Temporal lobe (tissue), 2 donors: ENCODE measurements around the genes CROCC and PADI1.

- RAMPAGE, long total RNA = no peak
Observed at GRCh38 chr1:16396627-16397569, 29.9 kb downstream of the SZRD1 start.

DNA sequence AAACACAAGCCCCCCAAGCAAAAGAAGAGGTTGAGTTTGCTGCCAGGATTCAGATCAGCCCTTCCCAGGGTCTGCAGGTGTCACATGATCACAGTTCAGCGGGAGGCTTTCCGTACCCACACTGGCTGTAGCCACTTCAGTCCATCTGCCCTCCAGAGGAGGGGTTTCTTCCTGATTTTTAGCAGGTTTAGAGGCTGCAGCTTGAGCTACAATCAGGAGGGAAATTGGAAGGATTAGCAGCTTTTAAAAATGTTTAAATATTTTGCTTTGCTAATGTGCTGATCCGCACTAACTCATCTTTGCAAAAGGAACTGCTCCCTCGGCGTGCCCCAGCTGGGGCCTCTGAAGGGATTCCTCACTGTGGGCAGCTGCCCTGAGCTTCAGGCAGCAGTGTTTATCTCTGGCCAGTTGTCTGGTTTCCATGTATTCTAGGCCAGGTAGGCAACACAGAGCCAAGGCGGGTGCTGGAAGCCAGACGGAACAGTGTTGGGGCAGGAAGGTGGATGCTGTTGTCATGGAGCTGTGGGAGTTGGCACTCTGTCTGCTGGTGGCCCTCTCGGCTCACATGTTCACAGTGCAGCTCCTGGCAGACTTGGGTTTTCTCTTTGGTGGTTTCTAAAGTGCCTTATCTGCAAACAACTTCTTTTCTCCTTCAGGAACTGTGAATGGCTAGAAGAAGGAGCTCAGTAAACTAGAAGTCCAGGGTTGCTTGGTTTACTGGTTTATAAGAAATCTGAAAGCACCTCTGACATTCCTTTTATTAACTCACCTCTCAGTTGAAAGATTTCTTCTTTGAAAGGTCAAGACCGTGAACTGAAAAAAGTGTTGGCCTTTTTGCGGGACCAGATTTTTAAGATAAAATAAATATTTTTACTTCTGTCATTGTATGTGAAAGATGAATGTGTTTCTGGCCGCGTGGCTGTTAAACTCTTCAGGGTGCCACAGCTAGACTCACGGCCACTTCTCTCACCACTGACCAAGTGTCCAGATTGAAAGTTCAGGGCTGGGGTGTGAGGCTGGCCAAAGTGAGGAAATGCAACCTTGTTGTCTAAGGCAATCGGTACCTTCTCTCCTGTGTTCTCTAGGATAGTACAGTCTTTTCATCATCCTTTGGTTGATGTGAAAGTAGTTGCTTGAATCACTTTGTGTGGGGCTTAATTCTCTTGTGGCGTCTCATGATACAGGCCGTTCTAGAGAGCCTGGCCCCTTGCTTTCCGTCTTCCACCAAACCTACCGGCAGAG lies 19.1 kb downstream of the NECAP2 start:
- RAMPAGE, long total RNA = no peak

GRCh38 chr1:16498926-16499627 lies 58.6 kb downstream of the NECAP2 start:
- RAMPAGE, long total RNA = no peak

GRCh38 chr1:16513122-16513948 lies 72.8 kb downstream of the NECAP2 start:
- RAMPAGE, long total RNA = no peak

DNA sequence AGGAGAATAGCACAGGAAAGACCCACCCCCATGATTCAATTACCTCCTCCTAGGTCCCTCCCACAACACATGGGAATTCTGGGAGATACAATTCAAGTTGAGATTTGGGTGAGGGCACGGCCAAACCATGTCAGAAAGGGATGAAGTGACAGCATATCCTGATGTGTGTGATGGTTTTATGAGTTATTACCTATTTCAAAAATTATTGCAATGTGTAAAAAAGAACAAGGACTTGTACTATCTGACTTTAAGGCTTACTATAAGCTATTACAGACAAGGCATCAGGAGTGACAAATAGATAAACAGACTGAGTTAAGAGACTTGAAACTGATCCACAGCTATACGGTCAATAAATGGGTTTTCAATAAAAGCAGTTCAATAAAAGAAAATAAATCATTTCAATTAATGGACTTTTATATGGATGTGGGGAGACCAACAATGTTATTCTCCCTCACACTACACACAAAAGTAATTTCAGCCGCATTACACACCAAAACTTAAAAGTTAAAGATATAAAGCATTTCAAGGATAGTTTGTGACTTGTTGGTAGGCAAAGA lies 97.3 kb downstream of the NECAP2 start:
- RAMPAGE, long total RNA = no peak

DNA sequence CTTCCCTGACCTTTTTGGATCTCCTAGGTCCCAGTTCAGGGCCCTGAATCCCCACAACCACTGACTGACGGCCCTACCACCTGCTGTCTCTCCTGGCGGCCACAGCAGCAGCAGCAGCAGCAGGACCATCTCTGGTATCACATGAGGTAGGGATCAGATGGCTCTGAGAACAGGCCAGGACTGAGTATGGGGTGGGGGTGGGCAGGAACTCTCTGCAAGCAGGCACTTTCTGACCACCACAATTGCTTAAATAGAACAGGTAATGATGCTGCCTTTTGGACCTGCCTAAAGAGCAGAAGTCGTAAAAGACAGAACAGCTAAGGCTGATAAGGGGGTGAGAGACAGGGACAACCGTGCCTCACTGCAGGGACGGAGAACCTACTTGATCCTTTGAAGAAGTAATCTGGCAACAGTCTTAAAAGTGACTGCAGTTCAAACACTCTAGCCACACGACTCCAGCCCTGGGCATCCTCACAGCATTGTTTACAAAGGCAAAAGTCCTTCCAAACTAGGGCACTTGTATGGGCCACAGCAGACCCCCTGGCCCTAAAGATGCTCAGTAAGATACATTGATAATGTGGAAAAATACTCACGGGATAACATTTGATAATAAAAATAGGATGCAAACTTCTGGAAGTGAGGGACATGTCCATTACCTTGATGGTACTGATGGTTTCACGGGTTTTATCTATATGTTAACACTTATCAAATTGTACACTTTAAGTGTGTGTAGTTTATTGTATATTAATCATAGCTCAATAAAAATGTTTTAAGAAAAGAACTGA lies 198.9 kb downstream of the NECAP2 start:
- RAMPAGE, long total RNA = no peak

- RAMPAGE, long total RNA = no peak
Observed at GRCh38 chr1:16643932-16644468, 203.5 kb downstream of the NECAP2 start.

- RAMPAGE, long total RNA = no peak
Observed at GRCh38 chr1:16645356-16645943, 204.9 kb downstream of the NECAP2 start.

DNA sequence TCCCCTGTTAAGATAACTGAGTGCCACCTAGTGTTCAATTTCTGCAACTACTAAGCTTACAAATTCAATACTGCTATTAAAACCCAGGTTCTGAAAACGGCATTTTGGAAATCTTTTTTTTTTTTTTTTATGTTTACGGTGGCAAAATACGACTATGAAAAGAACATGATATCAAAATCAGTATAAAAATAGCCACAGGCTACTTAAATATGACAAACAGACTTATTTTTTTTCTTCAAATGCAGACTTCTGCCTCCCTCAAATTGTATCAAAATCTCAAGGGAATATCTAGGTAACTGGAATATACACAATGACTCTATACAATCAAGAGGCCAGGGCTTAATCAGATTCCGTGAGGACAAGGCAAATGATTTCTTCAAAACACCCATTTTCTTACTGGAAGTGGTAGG lies 236.8 kb upstream of the CROCC start:
- RAMPAGE, long total RNA = no peak

- RAMPAGE, long total RNA = no peak
Observed at GRCh38 chr1:16859962-16860448, 61.7 kb upstream of the CROCC start.

- RAMPAGE, long total RNA = no peak
Observed at GRCh38 chr1:16921479-16922042, at the start of gene CROCC. Gene CROCC (plus strand): TSS chr1:16921931.

DNA sequence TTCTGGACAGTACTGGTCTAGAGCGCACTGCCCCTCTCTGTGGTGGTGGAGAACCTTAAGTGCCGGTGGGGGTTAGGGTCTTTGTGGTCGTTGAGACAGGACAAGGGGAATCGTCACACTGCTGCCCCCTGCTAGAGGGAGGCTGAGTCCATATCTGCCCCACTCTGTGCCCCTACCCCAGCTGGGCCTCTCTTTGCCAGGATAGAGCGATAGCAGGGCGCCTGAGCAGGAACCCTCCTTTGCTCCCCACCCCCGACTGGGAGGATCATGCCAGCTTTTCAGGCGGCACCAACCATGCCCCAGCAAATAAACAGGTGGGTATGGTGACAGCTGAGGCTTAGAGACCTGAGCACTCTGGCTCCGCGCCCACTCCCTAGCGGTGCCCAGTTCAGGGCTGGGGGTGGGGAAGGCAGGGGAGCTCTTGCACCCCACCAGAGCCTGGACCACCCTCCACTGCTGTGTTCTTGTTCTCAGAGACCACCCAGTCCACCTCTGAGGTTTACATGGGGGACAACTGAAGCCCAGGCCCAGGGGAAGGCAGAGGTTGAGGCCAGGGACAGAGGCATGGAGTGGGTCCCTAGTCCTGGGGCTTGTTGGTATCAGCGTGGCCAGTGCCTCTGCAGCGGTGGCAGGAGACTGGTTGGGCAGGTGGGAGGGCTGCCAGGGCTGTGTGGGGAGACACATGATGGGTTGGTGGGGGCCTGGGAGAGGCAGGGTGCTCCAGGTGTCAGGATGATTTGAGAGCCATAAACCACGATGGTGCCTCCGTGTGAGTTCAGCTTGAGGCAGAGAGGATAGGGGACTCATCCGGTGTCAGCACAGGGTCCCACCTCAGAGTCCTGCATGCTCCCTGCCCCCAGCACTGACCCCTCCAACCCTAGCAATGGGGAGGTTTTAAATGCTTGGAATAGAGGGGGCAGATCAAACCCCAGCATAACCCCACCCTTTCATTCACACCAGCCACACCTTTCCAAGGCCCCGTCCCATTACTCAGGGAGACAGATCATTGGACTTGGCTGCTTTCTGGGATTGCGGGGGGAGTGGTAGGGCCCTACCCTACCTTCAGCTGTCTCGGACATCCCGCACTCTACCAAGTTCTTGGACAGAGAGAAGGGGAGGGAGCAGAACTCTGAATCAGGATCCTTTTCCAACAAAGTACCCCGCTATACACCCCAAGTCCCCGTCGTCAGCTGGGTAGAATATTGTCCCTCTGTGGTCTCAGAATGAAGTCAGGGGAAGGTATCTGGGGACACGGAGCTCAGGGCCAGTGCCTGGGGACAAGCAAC lies 1.4 kb downstream of the PADI2 start:
- RAMPAGE, long total RNA = no peak

GRCh38 chr1:17201501-17201863 lies 3.4 kb upstream of the PADI1 start:
- RAMPAGE, long total RNA = no peak

DNA sequence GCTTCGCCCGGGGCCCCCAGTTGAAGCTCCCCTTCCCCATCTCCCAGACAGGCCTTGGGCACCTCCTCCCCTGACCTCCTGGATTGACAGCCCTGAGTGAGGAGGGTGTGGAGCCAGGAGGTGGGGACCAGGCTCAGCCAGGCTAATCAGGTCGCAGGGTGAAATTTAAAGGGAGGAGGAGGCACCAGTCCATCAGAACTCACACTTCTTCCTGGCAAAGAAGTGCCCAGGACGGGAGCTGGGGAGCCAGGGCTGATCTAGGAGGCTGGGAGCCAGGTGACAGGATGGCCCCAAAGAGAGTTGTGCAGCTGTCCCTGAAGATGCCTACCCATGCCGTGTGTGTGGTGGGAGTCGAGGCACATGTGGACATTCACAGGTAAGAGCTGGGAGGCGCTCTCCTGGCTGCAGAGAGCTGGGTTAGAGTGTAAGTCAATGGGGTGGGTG lies at the start of gene PADI1:
TSS of gene PADI1 (plus strand) at position 195 of the 444 bp plus-strand sequence.
- RAMPAGE, long total RNA = no peak

DNA sequence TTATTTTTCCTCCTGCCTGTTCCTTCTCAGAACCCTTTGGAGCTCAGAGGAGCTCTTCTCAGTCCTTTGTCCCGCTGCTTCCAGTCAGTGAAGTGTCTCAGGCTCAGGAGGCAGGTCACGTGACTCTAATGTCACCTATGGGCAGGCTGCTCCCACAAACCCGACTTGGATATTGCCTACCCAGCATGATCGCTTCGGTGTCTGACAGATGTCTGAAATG lies 5.2 kb downstream of the PADI6 start:
- RAMPAGE, long total RNA = no peak

- RAMPAGE, long total RNA = no peak
Observed at GRCh38 chr1:17425467-17425721, 14.1 kb downstream of the RCC2 start.

DNA sequence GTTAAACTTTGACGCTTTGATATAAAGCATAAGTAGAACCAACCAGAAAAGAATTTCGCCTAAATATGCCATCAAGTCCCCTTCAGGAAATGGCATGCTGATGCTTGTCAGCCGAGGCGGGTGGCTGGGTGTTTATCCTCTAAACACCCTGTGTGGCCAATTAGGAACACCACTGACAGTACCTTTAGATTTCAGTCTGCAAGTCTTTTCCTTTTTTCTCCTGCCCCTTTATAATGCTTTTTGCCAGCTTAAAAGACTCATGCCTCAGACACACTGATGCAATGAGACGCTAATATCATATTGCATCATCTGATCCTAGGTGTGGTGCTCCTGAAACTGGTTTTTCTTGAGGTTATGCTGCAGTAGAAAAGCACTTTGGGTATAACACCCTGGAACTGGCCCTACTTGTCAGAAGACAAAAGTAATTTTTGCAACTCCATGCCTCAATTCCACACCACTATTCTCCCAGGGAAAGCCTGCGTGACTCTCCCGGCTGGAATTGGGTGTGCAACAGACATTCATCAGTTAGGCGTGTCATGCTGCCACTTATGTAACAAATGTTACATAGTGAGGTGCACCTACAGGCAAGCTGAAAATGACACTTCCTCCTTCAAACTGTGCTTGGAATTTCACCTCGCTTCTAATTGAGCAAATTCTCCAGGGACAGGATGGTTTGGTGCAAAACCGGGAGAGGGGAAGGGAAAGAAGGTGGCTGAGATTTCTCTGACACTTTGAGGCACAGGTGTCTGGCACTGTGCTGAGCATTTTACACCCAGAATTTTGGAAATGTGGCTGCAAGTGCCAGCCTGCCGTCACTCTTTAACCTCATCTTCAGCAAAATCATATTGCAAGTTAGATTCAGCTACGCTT lies 2.0 kb upstream of the RCC2 start:
- RAMPAGE, long total RNA = no peak

- RAMPAGE, long total RNA = no peak
Observed at GRCh38 chr1:17545191-17545705, 5.8 kb downstream of the ARHGEF10L start.

DNA sequence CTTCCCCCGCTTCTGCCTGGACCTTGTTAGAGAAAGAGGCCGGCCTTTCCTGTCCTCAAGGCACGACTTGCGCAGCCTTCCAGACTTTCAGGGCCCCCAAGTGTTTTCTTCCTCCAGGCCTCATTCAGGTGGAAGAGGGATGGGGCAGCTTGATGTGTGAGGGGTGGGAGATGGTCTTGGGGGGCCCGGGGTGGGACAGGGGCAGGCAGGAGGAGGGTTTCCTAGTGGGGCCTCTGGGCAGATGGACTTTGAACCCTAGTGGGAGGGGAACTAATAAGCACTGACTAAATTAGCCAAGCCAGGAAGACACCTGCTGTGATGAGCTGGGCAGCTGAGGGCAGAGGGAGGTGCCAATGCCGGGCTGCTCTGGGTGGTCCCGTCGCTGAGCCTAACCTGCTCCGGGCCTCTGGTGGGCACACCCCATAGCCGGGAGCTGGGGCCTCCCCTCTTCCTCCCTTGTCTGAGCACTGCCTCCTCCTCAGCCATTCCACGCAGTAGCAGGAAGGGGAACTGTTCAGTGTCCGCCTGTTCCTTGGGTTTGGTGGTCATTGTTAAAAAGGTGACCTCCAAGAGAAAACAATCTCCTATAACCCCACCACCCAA lies 36.6 kb downstream of the ARHGEF10L start:
- RAMPAGE, long total RNA = no peak

DNA sequence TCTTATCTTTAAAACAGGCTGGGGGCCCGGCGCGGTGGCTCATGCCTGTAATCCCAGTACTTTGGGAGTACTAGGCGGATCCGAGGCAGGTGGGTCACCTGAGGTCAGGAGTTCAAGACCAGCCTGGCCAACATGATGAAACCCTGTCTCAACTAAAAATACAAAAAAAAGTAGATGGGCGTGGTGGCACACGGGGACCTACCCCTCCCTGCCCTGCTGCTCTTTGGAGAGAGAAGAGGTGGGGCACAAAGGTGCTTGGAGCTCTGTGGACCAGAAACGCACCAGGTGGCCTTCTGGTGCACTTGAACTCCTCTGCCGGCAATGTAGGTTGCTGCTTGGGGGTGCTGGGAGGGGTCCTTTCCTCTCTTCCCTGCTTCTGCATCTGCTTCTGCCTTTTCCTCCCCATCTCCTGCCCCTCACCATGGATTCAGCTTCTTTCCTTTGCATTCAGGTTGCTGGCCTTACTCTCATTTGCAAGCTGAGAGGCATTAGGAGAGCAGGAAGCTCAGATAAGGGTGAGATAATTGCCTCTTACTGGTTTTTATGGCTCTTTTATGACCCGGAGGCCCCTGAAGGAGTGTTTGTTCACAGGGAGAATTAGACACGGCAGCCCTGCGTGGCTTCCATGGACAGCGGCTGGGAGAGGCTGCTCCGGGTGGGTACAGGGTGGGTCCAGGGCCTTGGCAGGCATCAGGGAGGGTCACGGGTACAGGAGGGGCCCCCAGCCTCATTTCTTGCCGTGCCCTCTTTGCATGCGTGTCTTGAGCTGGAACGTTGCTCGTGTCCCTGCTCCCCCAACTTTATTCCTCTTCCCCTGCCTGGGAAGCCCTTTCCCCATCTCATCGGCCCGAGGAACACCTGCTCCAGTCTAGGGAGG lies 57.5 kb downstream of the ARHGEF10L start:
- RAMPAGE, long total RNA = no peak